Bile duct (tissue), 1 donor: ENCODE measurements around the genes CCR9 and CXCR6.

- PRO-cap: no peak
These were observed 20.8 kb downstream of the CDCP1 start for GRCh38 chr3:45125353-45125816.

- PRO-cap: no peak
These were observed 1.2 kb downstream of the TMEM158 start for GRCh38 chr3:45224741-45225521.

DNA sequence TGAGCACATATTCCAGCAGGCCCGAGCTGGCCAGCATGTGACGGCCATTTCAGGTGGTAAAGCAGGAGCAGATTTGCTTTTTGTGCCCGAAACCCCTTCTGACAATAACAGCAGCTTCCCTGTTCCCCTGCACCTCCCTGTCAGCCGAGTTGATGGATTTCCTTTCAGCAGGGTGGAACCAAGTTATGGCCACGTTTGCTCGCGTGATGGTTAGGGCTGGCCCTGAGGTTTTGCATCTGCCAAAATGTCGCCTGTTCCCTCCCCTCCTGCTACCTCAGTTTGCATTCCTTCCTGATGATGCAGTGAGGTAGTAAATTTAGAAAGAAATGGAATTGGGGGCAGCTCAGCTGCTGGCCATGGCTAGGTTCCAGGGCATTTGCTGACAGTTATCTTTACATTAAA, 13.2 kb downstream of the LIMD1 start:
- PRO-cap: no peak

DNA sequence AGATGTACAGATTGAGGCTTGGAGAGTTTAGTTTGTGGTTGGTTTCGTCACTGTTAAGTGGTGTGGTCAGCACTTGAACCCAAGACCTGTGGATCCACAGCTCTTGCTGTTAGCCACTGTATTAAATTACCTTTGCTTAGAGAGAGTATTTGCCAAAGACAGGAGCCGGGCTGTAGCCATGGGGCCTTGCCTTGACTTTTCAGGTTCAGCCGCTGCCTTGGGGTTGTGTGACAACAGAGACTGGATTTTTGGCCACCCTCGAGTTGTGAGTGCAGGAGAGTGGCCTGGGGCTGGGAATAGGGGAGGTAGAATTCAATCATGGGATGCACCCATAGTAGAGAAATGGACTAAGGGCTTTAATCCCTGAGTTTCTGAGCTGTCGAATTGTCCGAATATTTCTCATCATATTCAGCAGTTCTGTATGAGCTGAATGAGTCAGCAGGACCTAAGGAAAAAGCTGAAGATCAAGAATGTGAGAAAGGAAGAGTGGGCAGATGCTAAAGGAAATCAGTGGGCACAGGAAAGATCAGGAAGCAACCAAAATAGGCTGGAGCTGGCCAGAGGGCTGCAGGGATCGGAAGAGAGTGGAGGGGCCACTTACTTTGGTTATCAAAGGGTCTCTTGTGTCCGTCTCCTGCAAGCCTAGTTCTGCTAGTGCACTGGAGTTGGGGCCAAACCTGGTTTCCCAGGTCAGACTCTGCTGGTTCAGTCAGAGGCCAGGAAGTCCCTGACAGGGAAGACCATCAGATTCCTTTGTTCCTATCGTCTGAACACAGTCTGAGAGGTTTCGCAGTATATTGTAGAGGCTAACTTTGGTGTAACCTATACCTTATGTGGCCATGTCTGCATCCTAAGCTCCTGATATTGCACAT, 44.4 kb upstream of the SACM1L start:
- PRO-cap: no peak

- PRO-cap: no peak
These were observed at the start of gene CCR9 for GRCh38 chr3:45886001-45886798. Gene CCR9 (plus strand): TSS chr3:45886543.

DNA sequence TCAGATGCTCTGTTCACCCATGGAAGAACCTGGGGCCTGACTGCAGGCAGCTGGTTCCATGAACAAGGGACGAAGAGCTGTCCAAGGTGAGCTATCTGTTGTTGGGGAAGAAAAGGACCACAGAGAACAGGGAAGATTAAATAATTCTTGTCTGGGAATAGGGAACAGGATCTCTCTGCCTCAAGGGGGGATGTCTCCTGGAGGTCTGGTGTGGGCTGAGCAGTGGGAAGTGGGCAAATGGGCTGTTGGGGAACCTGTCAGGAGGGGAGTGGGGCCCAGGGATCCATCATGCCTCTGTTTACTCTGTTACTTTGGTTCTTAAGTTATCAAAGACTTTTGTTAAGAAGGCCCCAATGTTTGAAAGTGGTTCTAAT, 22.8 kb upstream of the CXCR6 start:
- PRO-cap: unidirectional peak, minus-strand start at position 297 of the sequence

GRCh38 chr3:45942885-45943615, at the start of gene CXCR6:
Gene CXCR6 (plus strand): TSS chr3:45943464.
- PRO-cap: bidirectional peak, plus-strand start at chr3:45943464, minus-strand start at chr3:45943519

- PRO-cap: no peak
These were observed 3.2 kb downstream of the CXCR6 start for GRCh38 chr3:45946408-45946853.

DNA sequence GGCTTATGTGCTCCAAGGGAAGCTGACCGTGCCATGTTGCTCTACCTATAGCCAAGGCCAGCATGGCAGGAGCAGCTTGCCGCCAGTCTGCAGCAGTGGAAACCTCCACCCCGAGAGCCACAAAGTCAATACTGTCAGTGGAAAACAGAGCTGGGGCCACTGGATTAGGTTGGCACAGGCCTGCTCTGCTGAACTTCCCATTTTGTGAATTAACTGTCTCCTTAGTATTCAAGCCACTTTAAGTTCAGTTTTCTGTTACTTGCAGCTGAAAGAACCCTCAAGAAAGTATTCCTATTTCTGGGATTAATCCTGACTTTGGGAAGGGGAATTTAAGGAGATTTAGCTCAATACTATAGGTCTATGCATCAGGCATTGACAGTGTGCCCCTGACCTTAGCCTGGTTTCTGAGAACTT, 63.8 kb upstream of the XCR1 start:
- PRO-cap: unidirectional peak, minus-strand start at position 119 of the sequence

GRCh38 chr3:46096277-46096779, 69.0 kb upstream of the XCR1 start:
- PRO-cap: no peak

DNA sequence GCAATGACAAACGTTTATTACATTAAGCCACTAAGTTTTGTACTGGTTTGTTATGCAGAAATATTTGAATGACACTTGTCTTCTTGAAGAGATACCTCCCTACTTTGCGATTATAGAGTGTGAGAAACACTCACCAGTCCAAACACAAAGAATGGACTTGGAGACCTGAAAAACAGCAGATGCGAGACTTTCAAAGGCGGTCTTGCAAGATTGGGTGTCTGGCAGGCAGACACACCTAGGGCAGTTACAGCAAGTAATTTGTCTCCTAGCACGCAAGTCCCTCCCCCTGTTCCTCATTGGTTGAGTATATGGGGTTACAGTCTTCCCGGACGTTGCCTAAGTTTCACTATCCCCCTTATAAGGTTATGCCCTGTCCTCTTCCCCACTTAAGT, 83.7 kb upstream of the XCR1 start:
- PRO-cap: no peak

DNA sequence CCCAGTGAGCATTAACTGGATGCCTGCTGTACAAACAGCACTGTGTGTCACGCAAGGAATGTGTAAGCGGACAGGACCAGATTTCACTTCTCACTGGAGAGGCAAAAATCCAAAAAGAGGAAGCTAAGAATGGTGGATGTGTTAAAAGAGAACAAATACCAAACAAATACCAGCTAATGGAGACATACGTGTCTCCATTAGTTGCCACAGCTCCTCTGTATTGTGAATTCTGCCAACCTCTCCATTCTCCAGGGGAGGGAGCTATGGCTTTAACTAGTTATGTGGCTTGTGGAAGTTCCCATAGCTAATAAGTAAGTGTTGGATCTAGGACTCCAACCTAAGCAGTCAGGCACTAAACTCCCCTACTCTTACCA, 2.6 kb downstream of the LTF start:
- PRO-cap: no peak

DNA sequence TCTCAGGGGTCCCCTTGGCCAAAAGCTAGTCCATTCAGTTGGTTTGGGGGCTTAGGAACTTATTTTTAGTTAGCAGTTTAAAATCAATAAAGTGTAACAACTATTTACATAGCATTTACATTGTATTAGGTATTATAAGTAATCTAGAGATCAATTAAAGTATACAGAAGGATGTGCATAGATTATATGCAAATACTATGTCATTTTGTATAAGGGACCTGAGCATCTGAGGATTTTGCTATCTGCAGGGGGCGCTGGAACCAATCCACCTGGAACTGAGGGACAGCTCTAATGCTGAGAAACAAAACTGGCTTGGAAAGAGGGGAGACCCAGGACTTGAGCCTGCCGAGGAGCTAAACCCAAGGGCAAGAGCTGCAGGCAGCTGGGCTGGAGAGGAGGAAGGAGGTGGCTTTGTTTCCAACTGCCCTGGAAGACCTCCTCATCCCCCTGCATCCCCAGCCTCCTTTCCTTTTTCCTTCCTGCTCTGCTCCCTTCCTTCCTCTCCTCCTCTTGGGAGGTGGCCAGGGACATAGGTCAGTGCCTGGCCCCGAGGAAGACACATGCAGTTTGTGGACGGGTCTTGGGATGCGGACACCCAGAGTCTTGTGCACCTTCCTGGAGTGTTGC, 985 bp upstream of the RTP3 start:
- PRO-cap: no peak

DNA sequence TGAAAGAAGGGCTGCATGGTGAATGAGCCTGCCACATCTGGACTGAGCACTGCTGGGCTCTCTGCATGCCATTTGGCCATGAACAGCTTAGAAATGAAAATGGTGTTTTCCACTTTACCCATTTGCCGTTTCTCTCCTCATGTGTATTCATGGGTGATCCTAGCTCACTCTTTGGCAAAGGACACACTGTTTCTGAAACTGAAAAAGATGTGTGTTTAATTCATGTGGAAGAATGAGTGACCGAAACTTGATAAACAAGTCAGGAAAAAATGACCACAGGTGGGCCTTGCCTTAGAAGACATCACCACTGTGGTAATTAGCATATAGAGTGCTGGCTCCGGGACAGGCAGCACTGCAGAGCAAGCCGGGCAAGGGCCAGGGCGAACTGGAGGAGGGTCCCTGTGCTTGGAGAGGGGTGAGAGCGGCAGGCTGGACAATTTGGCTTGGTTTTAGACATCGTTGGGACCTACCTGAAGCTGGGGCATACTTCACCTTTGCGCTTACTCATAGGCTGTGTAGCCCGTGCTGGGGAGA, 8.1 kb downstream of the RTP3 start:
- PRO-cap: no peak

DNA sequence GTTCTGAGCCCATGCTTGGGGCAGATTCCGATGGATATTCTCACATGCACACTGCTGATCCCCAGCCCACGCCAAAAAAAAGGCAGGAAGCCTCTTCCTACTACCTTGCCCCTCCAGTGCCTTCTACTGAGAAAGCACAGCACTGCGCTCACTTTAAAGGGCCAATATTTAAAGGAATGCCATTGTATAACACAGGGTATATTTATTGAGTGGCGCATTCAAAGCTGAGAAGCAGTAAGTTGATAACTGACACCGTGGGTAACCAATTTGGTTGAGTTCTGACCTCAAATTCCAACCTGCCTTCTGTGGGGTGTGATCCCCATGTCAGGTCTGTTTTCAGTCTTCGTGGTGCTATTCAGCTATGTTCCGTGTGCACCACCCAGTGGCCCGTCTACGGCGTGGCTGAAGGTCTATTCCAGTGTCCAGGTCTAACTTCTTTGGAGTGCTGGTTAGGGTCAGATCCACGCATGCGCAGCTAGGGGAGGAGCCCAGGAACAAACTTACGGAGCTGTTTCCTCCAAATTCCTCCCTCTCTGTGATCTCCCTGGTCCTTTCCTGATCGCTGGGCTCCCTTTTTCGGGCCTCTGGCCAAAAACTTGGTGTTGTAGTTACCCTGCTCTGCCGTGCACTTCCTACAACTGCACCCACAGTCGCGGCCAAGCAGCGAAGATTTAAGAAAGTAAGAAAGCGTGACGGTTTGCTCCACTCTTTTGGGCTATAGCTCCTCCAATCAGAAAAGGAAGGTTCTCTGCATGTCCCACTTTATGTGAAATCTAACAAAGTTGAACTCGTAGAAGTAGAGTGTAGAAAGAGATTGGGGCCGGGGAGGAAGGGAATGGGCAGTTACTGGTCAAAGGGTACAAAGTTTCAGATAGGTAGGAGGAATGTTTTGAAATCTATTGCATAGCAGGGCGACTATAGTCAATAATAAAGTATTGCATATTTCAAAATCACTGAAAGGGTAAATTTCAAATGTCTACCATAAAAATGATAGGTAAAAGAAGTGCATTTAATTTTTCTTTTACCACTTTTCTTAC, 7.7 kb downstream of the LRRC2 start:
- PRO-cap: unidirectional peak, plus-strand start at position 528 of the sequence

GRCh38 chr3:46563717-46565078, 1.9 kb downstream of the LRRC2 start:
- PRO-cap: no peak

GRCh38 chr3:46690583-46691261, 2.8 kb downstream of the ALS2CL start:
- PRO-cap: unidirectional peak, plus-strand start at chr3:46691004

- PRO-cap: unidirectional peak, minus-strand start at chr3:46694056
These were observed 495 bp upstream of the ALS2CL start for GRCh38 chr3:46693970-46694377.

DNA sequence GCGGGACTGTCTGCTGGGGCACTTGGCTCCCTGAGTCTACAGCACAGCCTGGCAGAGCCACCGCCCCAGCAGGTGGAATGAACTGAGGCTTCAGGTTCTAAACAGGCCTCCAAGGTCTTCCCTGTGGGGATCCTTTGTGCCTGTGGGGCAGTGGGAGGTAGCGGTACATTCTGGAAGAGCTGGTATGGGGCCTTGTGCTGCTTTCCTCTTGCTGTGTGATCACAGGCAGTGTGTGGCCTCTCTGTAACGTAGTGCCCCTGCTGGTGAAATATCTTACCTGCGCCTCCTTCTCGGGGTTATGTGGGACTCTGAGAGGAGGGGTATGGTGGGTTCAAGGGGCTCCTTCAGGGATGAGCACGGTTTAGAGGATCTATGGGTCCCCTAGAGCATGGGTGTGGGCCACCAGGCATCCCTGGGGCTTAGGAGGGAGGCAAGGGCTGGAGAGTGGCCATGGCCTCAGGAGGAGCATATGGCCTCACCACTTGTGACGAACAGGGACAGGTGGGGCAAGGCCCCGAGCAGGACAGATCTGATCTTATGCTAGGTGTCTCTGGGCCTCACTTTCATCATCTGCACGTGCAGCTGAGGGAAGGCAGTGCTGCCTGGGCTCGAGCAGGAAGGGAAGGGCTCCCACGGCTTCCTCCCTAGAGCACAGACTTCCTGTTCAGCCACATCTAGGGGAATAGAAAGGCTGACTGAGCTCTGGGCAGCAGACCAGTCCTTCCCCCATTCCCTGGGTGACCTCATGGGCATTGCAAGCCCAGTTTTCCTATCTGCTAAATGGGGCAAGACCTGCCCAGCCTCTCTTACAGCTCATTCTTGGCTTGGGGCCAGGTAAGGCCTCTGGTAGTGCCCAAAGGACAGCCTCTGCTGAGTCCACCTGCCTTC, 1.9 kb upstream of the ALS2CL start:
- PRO-cap: no peak

DNA sequence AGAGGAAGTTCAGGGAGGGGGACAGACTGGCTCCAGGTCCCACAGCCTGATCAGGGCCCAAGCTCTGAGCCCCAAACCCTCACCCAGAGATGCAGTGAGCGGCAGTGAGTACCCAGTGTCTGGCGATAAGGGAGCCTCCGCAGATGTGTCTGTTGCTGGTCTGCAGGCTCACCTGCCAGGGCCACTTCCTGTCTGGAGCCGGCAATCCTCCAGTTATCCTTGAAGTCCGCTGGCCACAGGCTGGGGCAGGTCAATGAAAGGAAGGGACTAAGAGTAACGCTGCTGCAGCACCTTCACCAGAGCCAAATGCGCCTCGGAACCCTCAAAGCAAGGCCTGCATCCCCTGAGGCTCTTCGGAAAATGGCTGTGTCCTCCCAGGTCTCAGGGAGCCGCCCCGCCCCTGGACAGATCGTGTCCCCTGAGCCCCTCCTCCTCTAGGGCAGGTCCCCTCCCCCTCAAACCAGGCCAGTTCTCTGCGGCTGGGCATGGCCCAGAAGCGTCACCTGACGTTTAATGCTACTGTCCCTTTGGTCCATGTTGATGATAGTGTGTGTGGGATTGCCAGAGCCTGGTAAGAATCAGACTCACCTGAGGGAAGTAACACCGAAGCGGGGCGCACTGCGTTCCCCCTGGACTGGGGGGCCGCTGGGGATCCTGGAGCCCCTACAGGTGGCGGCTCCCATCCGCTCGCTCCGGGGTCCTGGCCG, 51.5 kb downstream of the MYL3 start:
- PRO-cap: no peak